Mesenchymal stem cell of Wharton's jelly (primary cell): ENCODE measurements around a stretch of chr9.

- CAGE, long polyA plus RNA: no peak
Measured at GRCh38 chr9:97760824-97761700, 63.9 kb upstream of the XPA start.

DNA sequence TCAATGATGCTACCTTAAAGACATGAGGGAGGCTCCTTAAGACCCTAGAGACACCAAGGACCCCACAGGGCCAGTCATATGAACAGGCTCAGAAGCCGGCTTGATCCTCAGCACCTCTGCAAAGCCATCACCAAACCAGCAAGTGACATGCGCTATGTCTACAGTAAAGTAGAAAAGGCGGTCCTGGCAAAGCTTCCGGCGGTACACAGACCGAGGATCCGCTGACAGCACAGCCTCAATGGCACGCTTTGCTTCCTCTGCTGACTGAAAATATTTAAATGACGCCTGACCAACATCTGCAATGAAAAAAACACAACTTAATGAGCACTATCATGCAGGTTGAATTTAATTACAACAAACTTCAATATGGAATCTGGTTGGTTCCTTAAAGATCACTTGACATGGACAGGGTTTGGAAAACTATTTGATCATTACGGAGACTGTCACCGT is 17.6 kb downstream of the TRMO start:
- CAGE, long polyA plus RNA: no peak

DNA sequence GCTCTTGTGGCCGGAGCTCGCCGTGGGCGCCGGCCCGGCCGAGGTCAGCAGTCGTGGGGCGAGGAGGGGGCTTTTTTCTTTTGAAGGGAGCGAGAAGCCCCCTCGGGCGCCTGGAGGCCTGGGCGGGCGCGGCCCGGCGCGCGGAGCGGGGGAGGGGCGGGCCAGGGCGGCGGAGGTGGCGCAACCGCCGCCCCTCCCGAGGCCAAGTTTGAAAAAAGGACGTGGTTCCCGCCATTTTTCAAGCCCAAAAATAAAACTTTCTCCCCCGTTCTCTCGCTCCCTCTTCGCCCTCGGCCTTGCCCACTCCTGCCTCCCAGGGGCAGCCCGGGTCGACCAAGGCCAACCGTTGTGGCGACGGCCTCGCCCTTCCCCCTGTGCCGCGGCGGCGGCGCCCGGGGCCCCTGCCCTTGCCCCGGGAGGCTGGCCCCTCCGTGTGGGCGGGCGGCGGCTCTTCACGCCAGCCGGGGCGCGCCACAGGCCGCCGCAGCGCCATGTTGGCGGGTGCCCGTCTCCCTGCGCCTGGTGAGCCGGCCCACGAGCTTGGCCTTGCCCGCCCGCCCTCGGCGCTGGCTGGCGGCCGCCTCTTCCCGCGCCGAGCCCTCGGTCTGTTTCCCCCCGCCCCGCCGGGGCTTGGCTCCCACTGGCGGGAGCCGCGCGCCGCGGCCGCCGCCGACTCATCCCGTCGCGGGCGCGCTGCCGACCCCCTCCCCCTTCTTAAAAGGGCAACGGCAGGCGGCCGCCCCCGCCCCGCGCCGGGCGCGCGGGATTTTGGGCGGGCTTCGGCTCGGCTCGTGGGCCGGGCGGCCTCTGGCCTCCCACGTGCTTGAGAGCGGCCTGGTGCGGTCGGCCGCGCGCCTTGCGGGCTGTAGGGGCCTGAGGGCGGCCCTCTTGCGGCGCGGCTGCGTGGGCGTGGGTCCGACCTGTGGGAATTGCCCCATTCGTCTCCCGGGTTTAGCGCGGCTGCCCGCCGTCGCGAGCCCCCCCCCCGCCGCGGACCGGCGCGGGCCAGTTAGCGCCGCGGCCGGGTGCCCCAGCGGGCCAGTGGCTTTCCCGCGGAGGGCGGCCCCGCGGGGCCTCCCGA is 1.3 kb downstream of the ANP32B start:
- CAGE, long polyA plus RNA: no peak

DNA sequence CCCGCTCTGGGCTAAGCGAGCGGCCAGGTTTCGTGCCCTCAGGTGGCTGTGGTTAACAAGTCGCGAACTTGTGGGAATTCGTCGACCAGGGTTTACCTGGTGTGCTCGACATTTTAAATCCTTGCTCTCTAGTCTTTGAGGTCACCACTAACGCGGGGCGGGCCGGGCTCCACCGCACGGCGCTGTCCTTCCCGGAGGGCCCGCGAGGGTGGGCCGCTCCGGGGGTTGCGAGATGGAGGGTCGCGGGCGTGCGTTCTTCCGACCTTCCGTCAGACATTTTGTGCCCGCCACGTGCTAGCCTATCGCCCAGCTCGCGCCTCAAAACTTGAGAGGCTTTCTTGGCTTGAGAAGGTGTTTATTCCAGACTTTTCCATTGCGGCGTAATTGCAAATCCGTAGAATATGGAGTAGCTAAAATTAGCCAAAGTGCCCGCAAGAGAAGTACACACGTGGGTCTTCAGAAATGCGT is 2.1 kb downstream of the ANP32B start:
- CAGE, long polyA plus RNA: no peak

DNA sequence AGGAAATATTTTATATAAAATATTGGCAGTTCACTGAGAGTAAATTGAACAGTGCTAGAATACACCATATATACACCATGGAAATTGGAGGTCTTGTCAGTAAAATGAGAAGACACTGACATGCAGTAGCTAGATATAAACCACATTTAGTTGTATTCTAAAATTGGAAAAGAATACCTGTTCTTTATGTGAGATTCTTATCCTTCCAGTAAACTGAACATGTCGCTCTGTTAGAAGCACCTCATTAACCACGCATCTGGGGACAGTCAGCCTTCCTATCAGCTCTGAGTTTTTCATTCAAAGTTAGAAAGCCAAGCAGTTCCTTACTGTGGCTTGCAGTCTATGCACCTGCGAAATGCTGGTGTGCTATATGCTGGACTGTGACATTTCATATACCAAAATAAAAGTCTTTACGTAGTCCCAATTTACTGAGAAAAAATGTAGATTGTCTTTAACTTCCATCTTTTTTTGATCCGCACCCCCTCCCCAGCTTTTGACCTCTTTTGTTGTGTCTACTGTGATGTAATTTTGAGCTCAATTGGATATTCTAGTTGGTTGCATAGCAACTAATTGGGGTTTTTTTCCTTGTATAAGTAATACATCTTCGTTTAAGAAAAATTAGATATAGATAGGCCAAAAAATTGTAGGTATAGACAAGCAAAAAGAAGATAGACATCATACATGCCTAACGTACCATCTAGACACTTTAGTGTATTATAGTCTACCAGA is 4.4 kb downstream of the ANP32B start:
- CAGE, long polyA plus RNA: no peak

- CAGE, long polyA plus RNA: no peak
Measured at GRCh38 chr9:98021389-98022068, 35.0 kb upstream of the NANS start.

DNA sequence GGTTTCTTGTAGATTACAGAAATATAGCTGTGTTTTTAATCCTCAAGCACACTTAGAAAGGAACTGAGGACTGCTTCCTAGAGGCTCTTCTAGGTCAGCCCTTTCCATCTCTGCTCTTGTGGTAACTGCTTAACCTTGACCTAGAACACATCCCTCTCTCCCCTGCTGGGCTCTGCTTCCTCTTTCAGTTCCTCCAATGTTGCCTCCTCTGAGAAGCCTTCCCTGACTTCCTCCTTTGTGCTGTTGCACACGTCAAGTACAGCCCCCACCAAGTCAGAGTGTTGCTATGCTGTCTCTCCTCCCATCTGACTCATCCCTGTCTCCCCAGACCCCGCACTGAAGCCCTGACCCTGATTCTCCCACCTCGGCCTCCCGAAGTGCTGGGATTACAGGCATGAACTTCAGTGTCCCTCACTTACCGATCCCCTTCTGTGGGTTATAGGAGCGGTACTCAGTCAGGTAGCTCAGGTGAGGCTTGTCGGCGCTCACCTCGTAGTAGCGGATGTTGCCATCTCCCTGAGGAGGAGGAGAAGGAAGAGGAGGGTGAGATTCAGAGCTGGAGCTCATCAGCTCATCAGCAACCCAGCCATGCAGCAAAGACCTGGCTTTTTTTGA is 10.5 kb upstream of the TRIM14 start:
- CAGE, long polyA plus RNA: no peak

GRCh38 chr9:98176567-98177002 is 15.9 kb downstream of the CORO2A start:
- CAGE, long polyA plus RNA: no peak

DNA sequence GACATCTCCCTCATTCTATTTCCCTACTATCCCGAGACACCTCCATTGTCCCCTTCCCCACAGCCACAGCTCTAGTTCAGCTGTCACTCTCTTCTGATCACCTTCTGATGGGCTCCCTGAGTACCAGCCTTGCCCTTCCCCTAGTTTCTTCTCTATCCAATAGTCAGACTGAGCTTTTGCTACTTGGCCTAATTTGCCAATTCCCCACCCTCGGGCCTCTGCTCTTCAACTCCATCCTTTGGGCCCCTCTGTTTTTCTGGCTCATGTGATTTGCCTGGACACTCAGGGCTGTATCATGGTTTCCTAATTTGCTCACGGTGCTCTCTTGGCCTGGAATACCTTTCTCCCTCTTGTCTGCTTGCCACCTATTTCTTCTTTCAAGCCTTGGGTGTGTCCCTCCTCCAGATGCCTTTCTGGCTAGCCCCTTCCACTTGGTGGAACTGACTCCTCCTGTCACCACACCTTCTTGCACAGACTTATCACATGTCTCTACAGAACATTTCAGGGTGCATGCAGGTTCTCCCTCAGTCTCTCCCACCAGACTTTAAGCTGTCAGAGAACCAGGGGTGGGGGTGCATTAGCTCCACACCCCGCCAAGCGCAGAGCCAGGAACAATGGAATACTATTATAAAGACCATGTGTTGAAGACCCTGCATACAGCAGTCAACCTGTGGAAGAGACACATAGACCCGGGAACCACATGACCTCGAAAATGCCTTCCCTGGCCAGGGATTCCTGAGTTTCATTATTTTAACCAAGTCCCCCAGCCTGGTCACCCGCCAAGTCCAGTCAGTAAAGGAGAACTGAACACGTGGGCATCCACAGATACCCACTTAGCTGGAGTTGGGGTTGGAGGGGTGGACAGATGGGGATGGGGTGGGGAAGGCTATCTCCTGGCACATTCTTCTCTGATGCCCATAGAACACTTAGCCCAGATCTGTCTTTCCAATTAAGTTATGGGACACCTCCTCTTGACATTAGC is 1.8 kb downstream of the TBC1D2 start:
- CAGE, long polyA plus RNA: no peak

- CAGE, long polyA plus RNA: no peak
Measured at GRCh38 chr9:98555764-98556429, 152.8 kb downstream of the GABBR2 start.

GRCh38 chr9:98791314-98791513 is 5.1 kb downstream of the ANKS6 start:
- CAGE, long polyA plus RNA: no peak

- CAGE, long polyA plus RNA: no peak
Measured at GRCh38 chr9:98832909-98833761, 25.7 kb downstream of the GALNT12 start.

- CAGE, long polyA plus RNA: no peak
Measured at GRCh38 chr9:98880489-98881069, 63.1 kb upstream of the COL15A1 start.

GRCh38 chr9:98940410-98940667 is 3.4 kb upstream of the COL15A1 start:
- CAGE, long polyA plus RNA: no peak

DNA sequence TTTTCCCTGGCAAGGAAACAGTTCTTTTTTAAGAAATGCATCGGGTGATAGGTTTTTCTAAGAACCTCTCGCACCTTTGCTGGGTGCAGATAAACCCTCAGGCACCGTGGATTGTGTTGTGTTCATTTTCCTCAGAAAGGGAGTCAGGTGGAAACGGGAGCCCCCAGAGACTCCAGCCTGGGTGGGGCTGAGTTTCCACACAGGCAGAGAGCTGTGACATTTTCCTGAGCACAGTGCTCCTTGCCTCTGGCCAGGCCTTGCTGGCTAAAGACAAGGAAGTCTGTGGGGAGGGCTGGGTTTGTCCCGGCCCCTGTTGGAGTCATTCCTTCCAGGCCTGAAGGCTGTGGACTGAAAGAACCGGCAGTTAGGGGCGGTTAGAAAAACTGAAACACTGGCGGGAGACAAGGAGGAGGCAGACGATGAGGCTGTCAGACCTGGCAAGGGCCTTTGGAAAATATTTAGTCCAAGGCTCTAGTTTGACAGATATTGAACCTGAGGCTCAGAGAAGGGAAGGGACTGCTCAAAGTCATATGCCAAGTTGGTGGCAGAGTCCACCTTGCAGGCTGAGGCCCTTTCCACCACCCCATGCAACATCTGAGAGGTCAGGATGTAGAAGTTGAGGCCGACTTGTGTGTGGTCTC is 29.9 kb downstream of the COL15A1 start:
- CAGE, long polyA plus RNA: no peak

DNA sequence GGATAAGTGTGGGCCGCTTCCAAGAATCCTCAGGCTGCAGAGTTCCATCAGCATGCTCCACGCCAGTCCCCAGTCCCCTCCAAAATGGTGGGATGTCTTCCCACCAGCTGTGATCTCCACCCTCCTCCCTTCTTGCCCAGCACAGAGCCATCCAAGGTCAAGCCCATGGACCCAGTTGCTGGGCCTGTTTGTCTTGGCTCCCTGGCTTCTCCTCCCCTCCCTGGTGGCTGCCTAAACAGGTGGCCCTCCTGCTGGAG is 33.4 kb downstream of the COL15A1 start:
- CAGE, long polyA plus RNA: no peak

DNA sequence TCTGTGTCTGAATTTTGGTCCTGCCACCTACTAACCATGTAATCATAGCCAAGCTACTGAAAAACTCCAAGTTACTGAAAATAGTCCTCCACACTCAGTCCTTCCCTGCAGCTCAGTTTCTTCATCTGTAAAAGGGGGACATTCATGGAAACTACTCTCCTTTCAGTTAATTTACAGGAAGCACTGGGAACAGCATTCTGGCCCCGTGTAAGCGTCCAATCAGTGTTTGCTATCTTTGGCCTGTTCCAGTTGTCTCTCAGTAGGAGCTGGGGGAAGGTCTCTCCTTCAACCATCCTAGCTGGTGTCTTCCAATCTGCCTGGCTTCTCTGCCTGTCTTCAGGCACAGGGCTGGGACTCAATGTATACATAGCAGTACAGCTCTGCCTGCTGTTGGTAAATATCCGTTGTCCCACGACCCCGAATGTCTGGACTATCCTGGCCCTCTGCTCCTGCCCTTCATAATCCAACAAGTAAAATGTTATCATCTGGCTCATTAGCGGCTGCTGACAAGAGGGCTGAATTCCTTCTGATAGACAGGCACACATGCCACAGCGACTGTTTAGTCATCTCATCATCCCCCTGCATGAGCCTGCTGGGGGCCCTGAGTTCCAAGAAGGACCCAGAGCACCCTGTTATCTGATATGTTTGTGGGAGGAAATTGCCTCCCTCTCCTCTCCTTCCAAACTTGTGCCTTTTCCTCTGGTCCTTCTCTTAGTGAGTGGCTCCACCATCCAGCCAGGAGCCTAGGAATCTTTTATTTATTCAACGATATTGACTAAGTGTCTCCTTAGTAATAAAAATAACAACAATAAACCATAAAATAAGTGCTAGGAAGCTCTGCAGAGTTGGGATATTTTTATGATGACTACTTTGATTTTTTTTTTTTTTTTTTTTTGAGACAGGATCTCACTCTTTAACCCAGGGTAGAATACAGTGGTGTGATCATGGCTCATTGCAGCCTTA is 29.6 kb upstream of the TGFBR1 start:
- CAGE, long polyA plus RNA: no peak

- CAGE, long polyA plus RNA: no peak
Measured at GRCh38 chr9:99091564-99091768, 13.4 kb upstream of the TGFBR1 start.

GRCh38 chr9:99181675-99182202 is 40.0 kb downstream of the ALG2 start:
- CAGE, long polyA plus RNA: no peak

- CAGE, long polyA plus RNA: no peak
Measured at GRCh38 chr9:99359155-99359920, 137.3 kb downstream of the SEC61B start.